Mesenchymal stem cell of Wharton's jelly (primary cell): ENCODE measurements around the genes EP300, TEF and WBP2NL.

GRCh38 chr22:41022450-41023224, 69.8 kb upstream of the EP300 start:
- CAGE, long polyA plus RNA = no peak

GRCh38 chr22:41091925-41092974, at the start of gene EP300:
TSS of gene EP300 (plus strand) at chr22:41092592.
- CAGE, long polyA plus RNA = no peak

- CAGE, long polyA plus RNA = no peak
Observed at GRCh38 chr22:41170265-41170650, 34.9 kb upstream of the L3MBTL2 start.

- CAGE, long polyA plus RNA = no peak
Observed at GRCh38 chr22:41196929-41197241, 8.2 kb upstream of the L3MBTL2 start.

DNA sequence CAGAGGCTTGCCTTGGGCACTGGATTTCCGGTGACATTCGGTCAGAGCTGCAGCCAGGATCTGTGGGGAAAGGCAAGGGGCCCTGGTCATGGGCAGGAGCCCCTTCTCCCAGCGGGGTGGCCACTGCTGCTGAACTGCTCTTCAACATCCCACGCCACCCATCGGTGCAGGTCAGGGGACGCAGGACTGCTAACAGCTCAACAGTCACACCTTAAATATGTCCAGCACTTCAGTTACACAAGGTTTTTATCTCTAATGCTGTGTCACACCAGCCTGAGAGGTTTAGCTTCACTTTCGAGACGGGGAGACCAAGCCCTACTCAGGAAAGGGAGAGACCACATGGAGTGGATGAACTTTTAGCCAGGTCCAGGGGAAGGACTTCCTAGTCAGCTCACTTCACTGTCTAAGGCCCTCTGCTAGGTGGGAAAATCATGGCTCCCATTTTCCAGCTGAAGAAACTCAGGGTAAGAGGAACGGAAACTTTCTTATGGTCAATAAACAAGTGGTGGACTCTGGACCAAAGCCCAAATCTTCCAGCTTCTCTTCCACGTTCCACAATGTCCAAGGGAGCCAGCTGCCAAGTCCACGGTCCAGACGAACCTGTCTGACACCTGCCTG, 20.9 kb upstream of the CHADL start:
- CAGE, long polyA plus RNA = no peak

- CAGE, long polyA plus RNA = no peak
Observed at GRCh38 chr22:41290382-41290774, 4.4 kb upstream of the RANGAP1 start.

DNA sequence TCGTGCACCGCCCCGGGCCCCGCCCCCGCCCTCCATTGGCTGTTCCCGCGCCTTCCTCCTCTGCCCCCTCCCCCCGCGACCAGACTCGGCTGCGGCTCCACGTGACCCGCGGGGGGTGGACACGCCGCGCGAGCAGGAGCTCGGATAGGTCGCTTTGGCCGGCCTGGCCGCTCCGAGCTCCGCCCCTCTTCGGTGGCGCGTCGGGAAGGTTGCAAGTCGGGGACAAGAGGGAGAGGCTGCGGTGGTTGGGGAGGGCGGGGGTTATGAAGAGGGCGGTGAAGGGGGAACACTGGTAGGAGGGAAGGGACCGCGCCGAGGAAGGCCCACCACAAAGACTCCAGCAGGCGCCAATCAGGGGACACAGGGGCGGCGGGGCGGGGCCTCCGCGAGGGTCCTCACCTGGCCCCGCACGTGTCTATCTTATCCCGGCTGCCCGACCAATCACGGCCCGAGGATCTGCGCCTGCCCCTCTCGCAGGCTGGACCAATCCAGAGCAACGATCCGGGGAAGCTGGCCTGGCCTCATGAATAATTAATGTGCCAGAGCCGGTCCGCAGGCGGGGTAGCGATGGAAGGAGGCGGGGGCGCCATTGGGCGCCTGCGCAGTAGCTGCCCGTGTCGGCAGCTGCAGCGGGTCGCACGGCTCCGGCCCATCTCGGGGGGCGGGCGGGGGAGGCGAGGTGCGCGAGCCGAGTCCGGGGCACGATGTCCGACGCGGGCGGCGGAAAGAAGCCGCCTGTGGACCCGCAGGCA, at the start of gene TEF:
Gene TEF (plus strand): TSS at position 602 of the 752 bp plus-strand sequence.
- CAGE, long polyA plus RNA = no peak

- CAGE, long polyA plus RNA = no peak
Observed at GRCh38 chr22:41382612-41383167, 948 bp downstream of the TEF start.

GRCh38 chr22:41403606-41404398, 22.1 kb downstream of the TEF start:
- CAGE, long polyA plus RNA = no peak

GRCh38 chr22:41410166-41410843, 28.6 kb downstream of the TEF start:
- CAGE, long polyA plus RNA = no peak

- CAGE, long polyA plus RNA = no peak
Observed at GRCh38 chr22:41471383-41471694, 2.4 kb downstream of the ACO2 start.

- CAGE, long polyA plus RNA = no peak
Observed at GRCh38 chr22:41508633-41509551, 35.4 kb downstream of the POLR3H start.

DNA sequence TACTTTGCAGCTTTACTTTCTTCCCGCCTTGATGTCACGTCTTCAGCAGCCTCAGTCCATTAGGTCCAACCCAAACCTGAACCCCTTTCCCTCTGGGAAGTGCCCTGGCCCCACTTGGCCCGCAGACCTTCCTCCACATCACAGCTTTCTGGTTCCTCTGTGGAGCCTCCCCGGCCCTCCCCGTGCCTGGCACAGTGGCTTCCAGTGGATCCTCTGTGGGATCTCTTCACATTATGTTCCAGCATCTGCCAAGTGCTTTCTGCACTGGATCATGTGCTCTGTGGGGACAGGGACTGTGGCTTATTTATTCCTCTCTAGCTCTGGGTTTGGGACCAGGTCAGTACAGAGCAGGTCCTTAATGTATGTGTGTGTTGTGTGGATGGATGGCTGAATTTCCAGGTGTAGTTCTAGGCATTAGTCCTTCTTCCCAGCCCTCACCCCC, 30.9 kb downstream of the POLR3H start:
- CAGE, long polyA plus RNA = no peak

- CAGE, long polyA plus RNA = no peak
Observed at GRCh38 chr22:41517380-41517921, 26.8 kb downstream of the POLR3H start.

GRCh38 chr22:41693867-41694862, 5.1 kb upstream of the MEI1 start:
- CAGE, long polyA plus RNA = no peak

DNA sequence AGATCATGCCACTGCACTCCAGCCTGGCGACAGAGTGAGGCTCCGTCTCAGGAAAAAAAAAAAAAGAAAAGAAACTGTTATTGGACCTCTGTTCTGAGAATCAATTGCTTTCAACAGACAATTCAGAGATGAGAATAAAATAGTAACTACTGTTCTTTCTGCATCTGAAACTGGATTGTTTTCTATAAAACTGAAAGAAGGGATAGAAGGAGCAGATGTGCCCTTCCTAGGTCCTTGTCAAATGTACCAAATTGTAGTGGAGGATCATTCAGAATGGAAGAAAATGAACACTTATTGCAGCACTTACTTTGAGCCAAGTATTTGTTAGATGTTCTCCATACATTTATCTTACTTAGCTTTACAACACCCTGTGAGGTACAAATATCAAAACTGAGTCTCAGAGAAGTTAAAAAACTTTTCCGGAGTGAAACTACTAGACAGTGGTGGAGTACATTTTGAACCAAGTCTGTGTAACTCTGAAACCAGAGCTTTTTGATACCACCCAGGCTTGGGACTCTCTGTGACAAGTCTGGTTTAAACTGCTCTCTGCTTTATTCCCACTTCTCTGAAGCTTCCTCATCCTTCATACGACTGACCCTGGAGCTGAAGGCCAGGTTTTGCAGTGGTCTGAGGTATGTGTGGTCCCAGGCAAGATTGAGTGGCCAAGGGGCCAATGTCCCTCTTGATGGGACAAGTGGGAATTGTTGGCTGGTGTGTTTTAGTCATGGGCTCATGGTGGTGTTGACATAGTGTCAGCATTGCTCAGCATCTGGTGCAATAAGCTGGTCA, 48.3 kb upstream of the CCDC134 start:
- CAGE, long polyA plus RNA = no peak

DNA sequence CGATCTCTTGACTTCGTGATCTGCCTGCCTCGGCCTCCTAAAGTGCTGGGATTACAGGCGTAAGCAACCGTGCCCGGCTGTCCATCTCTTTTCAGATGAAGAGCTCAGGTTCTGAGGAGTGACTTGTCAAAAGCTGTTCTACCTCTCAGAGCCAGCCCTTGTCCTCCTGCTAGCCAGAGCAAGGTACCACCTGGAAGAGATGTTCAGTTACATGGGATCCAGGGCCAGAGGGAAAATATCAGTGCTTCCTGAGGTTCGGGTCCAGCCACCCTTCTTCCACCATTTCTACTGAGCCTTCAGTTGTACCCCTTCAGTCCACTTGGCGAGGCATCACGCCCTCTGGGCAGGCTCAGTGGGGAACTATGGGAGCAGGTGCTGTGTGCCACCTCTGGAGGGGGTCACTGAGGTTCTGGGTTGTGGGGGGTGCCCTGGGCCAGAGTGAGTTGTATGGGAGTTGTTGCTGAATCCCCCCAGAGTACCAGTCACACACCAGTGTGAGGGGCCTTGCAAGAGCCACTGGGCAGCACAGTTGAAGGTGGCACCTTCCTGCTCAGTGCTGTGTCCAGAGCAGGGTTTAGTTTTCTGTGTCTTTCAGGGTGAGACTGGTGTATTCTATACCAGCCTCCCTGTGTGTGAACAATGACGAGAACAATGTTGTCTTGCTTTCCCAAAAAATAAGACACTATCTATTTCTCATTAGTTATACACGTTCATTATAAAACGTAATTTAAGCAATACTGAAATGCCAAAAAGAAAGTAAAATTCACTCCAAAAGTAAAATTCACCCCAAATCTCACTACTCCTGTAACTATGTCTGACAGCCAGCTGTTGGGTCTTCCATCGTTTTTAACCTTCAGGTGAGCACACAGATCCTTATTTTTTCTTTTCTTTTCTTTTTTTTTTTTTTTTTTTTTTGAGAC, 2.7 kb upstream of the SREBF2 start:
- CAGE, long polyA plus RNA = no peak

- CAGE, long polyA plus RNA = no peak
Observed at GRCh38 chr22:41841211-41841720, 8.4 kb downstream of the SREBF2 start.

DNA sequence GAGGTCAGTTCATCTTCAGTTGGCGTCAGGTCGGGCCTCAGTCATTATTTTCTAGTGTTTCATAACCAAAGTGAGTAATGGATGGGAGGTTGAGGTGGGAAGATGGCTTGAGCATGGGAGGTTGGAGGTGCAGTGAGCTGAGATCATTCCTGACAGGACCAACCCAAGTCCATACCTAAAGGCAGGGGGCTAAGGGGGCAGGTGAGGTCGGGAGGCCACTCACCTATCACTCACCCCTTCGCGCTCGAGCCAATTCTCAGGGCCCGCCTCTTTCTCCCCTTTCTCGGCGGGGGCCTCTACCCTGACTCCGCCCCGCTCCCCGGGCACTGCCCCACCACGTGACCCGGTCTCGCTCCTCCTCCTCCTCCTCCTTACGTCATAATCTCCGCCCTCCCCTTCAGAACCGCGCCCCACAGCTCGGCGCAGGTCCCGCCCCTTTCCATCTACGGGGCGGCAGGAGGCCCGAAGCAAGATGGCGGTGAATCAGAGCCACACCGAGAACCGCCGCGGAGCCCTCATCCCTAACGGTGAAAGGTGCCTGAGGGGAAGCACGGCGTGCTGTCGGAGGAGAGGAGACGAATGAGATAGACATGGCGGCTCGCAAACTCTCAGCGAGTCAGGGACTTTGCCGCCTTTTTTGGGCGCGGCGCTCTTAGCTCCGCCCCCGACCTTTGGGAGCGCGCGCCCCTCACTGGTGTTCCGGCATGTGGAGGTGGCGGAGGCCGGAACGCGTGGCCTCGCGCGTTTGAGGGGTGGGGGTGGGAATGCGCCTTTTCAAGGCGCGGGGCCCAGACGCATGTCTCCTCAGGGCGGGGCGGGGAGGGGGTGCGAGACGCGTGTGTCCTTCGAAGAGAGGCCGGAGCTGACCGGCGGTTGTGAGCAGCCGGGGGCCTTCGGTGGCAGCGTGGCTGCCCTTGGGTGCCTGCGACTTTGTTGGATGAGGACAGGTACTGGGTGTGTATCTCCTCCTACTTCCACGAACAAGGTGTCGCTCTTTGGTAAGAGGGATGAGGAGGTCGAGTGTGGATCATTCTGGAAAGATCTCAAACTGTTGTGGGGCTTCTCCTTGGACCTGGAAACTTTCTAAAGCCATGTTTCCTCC, at the start of gene WBP2NL:
Gene WBP2NL (plus strand): TSS at position 442 of the 1,102 bp plus-strand sequence.
- CAGE, long polyA plus RNA = no peak

DNA sequence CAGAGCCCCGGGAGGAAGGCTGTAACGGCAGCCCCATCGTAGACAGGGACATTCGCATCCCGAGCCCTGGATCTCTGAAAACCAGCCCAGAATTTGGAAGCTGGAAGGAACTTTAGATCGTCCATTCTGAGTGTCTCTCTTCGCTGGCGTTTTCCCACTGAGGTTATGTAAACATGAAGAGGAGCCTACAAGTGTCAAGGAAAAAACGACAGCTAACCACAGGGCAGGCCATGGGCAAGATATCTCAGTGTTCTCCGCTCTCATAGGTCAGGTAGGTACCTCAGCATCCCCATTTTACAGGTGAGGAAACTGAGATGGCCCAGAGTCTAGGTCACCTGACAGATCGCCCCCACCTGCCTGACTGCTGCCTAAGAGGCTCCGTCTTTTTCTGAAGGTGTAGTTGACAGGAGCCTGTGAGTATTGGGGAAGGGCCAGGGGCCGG, 779 bp upstream of the NDUFA6 start:
- CAGE, long polyA plus RNA = no peak